Aorta (tissue), 1 donor: Measurements from ENCODE around the genes CYP2A7, B3GNT8 and ERFL.

GRCh38 chr19:40826189-40827437 is 23.6 kb downstream of the CYP2A6 start:
- PRO-cap = no peak

GRCh38 chr19:40882057-40882518 is at the start of gene CYP2A7:
CYP2A7 (minus strand) TSS chr19:40882231.
- PRO-cap = no peak

DNA sequence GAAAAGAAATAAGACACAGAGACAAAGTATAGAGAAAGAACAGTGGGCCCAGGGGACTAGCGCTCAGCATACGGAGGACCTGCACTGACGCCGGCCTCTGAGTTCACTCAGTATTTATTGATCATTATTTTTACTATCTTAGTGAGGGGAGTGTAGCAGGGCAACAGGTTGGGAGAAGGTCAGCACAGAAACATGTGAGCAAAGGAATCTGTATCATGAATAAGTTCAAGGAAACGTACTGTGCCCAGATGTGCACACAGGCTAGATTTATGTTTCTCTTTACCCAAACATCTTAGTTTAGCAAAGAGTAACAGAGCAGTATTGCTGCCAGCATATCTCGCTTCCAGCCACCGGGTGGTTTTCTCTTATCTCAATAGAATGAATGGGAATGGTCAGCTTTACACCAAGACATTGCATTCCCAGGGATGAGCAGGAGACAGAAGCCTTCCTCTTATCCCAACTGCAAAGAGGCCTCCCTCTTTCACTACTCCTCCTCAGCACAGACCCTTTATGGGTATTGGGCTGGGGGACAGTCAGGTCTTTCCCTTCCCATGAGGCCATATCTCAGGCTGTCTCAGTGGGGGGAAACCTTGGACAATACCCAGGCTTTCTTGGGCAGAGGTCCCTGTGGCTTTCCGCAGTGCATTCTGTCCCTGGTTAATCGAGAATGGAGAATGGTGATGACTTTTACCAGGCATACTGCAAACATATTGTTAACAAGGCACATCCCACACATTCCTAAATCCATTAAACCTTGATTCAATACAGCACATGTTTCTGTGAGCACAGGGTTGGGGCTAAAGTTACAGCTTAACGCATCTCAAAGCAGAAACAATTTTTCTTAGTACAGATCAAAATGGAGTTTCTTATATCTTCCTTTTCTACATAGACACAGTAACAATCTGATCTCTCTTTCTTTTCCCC is 40.5 kb upstream of the CYP2A7 start:
- PRO-cap = no peak

GRCh38 chr19:41127730-41128069 is 13.5 kb downstream of the CYP2F1 start:
- PRO-cap = no peak

DNA sequence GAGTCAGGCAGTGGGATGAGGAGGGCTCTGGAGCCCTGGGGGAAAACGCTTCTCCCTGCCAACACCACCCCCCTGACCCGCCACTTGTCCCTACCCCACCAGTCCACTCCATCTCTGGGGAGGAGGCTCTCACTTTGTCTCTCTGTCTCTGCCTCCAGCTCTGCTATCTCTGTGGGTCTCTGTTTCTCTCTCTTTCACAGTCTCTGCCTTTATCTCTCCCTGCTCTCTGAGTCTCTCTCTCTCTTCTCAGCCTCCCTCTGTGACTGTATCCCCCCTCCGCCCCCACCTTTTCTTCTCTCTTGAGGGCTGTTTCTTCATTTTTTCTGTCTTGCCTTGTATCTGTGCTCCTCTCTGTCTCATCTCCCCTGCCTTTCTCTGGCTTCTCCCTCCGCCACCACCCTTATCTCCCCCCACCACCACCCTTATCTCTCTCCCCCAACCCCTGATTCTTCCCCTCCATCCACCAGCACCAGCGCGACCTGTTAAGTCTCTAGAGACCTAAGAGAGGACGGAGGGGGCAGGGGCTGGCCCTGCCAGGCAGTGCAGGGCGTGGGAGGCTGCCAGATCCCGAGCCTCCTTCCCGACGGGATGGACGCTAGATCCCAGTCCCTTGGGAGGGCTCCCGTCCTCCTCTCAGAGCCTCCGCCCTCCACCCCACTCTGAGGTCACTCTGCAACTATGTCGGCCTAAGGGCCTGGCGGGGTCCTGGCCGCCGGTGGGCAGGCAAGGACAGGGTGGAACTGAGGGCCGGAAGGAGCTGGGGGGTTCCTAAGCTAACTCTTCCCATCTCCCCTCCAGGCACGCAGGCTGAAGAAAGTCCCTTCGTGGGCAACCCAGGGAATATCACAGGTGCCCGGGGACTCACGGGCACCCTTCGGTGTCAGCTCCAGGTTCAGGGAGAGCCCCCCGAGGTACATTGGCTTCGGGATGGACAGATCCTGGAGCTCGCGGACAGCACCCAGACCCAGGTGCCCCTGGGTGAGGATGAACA is 1.1 kb downstream of the AXL start:
- PRO-cap = unidirectional peak, minus-strand start at position 205 of the sequence; unidirectional peak, minus-strand start at position 661 of the sequence

DNA sequence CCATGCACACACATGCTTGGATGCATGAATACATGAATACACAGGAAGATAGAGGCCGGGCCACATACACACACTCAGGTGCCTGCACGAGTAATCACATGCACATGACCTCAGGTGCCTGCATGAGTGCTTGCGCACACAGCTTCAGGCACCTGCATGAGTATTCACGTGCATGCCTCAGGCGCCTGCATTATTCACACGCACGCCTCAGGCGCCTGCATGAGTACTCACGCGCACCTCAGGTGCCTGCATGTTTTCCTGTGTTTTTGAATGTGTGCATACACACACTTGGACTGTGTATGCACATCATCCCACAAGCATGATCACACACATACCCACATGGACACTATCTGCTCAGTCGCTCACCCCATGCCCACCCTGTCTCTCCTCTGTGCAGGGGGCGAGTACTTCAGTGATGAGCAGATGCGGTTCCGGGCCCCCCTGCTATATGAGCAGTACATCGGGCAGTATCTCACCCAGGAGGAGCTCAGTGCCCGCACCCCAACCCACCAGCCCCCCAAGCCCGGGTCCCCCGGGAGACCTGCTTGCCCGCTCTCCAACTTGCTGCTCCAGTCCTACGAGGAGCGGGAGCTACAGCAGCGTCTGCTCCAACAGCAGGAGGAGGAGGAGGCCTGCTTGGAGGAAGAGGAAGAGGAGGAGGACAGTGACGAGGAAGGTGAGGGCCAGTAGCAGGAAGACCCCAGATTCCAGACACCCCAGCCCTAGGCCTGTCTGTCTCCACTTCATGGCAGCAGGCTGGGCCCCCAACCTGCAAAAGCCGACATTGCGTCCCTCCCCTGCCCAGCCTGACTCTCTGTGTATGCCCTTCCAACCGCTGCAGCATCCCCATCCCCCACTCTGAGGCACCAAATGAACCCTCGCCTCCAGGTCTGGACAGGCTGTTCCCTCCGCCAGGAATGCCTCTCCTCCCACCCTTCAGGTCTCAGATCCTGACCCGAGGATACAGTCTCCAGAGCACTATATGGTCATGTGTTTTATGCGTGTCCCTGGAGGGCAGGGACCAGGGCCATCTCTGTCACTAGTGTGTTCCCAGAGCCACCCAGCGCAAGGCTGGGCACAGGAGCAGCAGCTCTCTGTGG is 9.6 kb downstream of the CCDC97 start:
- PRO-cap = no peak

GRCh38 chr19:41367663-41368225 is 3.8 kb upstream of the B9D2 start:
- PRO-cap = no peak

- PRO-cap = no peak
Observed at GRCh38 chr19:41424492-41425630, 2.3 kb downstream of the B3GNT8 start.

GRCh38 chr19:41427257-41427638 is at the start of gene B3GNT8:
B3GNT8 (minus strand) TSS chr19:41427374.
- PRO-cap = bidirectional peak, plus-strand start at chr19:41427564, minus-strand start at chr19:41427348

GRCh38 chr19:41456526-41456952 is 13.6 kb downstream of the ERICH4 start:
- PRO-cap = no peak

GRCh38 chr19:41649651-41650287 is 22.9 kb upstream of the CEACAM4 start:
- PRO-cap = no peak

DNA sequence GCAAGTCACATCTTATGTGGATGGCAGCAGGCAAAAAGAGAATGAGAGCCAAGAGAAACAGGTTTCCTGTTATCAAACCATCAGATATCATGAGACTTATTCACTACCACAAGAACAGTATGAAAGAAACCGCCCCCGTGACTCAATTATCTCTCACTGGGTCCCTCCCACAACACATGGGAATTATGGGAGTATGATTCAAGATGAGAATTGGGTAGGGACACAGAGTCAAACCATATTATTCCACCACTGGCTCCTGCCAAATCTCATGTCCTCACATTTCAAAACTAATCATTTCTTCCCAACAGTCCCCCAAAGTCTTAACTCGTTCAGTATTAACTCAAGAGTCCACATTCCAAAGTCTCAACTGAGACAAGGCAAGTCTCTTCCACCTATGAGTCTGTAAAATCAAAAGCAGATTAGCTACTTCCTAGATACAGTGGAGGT is 24.8 kb downstream of the CEACAM7 start:
- PRO-cap = no peak

GRCh38 chr19:41711673-41712495 is 3.5 kb downstream of the CEACAM5 start:
- PRO-cap = no peak

GRCh38 chr19:41810814-41811585 is 14.6 kb downstream of the CEACAM3 start:
- PRO-cap = no peak

- PRO-cap = no peak
Observed at GRCh38 chr19:41861811-41862312, 1.8 kb downstream of the RPS19 start.

DNA sequence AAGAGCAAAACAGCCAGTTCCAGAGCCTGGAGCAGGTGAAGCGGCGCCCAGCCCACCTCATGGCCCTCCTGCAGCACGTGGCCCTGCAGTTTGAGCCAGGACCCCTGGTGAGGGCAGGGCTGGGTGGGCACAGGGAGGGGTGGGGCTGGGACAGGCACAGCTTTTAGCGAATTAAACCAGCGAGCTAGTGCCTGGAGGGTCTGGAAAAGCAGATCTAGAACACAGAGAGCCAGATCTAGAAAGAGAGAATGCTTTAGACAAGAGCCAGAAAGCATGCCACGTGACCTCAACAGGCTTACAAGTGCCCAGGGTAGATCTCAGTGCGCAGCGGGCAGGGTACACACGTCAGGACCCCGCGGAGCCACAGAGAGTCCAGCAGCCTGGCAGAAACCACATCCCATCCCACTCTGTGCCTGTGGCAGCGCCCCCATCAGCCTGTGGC is 5.8 kb downstream of the ARHGEF1 start:
- PRO-cap = no peak

- PRO-cap = no peak
Observed at GRCh38 chr19:41891697-41892061, 8.7 kb downstream of the ARHGEF1 start.

- PRO-cap = no peak
Observed at GRCh38 chr19:41908928-41910068, 19.0 kb downstream of the ERFL start.

- PRO-cap = no peak
Observed at GRCh38 chr19:41927699-41928689, at the start of gene ERFL. ERFL (minus strand) TSS chr19:41928449.

GRCh38 chr19:41965990-41966630 is 7.0 kb upstream of the RABAC1 start:
- PRO-cap = no peak